Measurements from ENCODE around the gene DOK7.

- PRO-cap: no peak
Measured at GRCh38 chr4:2936757-2937663, 2.4 kb upstream of the MFSD10 start.

GRCh38 chr4:3047543-3048323, 26.7 kb upstream of the HTT start:
- PRO-cap: no peak

GRCh38 chr4:3108444-3108759, 33.9 kb downstream of the HTT start:
- PRO-cap: no peak

DNA sequence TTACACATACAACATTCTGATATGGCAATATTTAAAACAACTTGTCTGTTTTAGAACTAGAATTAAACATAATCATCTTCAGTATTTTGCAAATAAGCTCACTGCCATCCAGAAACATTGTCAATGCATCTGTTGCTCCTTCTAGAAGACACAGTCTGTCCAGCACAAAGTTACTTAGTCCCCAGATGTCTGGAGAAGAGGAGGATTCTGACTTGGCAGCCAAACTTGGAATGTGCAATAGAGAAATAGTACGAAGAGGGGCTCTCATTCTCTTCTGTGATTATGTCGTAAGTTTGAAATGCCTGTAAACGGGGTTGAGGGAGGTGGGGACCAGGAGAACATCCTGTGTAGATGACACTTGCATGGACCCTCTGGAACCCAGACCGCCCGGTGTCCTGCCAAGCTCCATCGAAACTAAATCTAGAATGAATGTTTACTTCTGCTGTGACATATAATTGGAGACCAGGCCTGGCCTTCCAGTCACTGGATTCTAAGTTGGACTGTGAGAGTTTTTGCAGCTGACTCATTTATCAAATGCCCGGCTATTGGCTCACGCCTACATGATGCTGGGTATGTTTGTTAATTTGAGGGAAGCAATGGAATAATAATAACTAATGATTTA, 45.0 kb upstream of the MSANTD1 start:
- PRO-cap: no peak

GRCh38 chr4:3212418-3212997, 36.5 kb upstream of the MSANTD1 start:
- PRO-cap: no peak

GRCh38 chr4:3235047-3235932, 13.7 kb upstream of the MSANTD1 start:
- PRO-cap: no peak

GRCh38 chr4:3251040-3251579, 2.2 kb downstream of the MSANTD1 start:
- PRO-cap: no peak

DNA sequence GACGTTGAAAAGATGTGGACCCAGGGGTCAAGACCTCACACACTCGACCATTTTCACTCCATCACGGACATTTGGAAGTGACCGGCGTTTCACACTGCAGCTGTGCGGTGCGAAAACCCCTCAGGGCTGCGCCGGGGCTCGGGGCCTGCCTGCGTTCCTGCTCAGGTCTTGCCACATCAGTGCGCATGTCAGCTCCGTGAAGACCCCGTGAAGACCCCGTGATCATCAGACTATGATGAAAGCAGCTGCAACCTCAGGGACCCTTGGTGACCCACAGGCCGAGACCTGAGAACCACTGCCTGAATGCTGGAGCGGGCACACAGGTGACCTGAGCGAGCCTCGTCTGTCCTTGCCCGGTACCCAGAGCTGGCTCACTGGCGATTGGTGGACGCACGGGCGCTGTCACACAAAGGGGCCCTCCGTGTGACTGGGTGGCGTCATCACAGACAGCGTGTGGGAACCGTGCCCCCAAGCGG, 12.5 kb downstream of the MSANTD1 start:
- PRO-cap: no peak

- PRO-cap: no peak
Measured at GRCh38 chr4:3321590-3322688, 29.1 kb downstream of the RGS12 start.

DNA sequence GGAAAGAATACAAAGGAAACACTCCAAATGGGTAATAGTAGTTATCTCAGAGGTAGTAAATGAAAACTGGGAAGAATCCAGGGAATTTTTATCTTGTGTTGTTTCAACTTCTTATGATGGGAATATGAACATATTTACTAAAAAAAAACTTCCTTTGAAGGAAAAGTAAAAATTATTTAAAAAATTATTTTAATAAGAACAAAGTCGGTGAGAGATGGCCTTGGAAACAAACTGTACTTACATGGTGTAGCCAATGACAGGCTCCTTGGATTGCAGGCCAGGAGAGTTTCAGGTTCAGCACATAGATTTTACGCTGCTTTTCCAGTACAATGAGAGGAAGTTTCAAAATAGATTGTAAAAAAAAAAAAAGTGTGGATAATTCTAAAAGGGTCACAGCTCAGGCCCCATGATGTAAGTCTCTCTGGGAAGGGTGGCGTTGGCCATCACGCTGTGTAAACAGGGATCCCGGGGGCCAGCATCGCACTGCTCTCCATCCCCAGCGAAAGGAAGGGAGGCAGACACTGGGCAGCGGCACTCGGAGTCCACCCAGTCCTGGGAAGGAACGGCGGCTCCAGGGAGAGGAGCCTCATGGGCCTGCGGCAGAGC, 38.5 kb downstream of the RGS12 start:
- PRO-cap: no peak

- PRO-cap: no peak
Measured at GRCh38 chr4:3387574-3388597, 53.9 kb upstream of the HGFAC start.

DNA sequence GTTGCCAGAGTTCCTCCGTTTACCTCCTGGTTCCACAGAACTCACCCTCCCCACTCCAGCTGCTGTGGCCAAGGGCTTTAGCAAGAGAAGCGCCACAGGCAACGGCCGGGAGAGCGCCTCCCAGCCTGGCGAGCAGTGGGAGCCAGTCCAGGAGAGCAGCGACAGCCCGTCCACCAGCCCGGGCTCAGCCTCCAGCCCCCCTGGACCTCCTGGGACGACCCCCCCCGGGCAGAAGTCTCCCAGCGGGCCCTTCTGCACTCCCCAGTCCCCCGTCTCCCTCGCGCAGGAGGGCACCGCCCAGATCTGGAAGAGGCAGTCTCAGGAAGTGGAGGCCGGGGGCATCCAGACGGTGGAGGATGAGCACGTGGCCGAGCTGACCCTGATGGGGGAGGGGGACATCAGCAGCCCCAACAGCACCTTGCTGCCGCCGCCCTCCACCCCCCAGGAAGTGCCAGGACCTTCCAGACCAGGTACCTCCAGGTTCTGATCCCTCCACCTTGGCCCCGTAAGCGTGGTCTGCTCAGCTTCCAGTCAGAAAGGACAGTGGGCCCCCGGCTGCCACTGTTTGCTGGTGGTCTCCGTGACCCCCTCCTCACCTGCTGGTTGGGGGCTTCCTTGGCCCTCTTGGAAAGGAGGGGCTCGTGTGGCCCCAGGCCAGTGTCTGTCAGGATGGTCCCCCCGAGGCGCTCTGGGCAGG, 11.1 kb upstream of the HGFAC start:
- PRO-cap: no peak

DNA sequence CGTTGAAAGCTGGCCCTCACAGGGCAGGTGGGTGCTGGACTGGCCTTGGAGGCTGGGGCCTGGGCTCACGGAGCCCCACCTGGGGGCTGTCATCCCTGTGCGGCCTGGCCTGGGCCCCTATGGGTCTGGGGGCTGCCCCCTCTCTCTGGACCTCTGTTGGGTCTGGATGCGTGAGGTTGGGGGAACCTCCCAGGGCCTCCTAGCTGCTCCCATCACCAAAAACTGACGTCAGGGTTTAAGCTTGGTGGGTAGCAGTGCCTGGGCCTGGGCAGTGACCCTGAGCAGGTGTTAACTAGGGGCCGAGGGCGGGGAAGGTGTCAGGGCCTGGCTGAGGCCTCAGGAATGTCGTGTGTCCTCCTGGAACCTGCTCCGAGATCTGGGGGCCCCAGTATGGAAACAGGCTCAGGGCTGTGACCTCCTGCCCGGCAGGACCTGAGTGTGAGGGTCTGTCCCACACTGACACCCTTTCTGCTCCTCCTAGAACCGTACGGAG, 529 bp downstream of the HGFAC start:
- PRO-cap: no peak

DNA sequence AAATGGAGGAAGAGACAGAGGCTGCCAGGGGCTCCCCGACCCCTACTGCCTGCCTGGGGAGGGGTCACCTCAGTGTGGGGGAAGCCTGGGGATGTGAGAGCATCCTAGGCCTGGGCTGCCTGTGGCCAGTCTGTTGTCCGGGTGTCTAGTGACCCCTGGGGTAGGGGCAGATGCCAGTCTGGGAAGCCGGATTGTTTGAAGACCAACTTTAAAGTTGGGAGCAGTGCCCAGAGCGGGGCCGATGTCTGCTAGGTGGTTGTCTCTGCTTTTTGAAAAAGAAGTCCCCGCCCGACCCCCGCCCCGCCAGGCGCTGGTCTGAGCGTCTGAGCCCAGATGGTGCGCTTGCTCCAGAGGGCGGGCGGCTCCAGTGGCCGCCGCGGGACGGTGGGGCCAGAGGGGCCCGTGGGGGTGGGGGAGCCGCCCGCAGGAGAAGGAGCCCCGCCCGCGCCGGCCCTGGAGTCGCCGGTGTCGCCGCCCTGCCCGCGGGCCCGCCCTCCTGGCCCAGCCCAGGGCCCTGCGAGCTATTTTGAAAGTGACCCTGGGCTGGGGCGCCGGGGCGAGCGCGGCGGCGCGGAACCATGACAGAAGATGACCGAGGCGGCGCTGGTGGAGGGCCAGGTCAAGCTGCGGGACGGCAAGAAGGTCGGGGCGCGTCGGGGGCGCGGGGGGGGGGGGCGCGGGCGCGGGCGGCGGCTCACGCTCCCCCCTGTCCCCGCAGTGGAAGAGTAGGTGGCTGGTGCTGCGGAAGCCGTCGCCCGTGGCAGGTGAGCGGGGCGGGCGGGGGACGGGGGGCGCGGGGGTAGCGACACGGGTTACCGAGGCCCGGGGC, at the start of gene DOK7:
DOK7 (plus strand) TSS at position 519 of the 829 bp plus-strand sequence.
- PRO-cap: unidirectional peak, plus-strand start at position 332 of the sequence

DNA sequence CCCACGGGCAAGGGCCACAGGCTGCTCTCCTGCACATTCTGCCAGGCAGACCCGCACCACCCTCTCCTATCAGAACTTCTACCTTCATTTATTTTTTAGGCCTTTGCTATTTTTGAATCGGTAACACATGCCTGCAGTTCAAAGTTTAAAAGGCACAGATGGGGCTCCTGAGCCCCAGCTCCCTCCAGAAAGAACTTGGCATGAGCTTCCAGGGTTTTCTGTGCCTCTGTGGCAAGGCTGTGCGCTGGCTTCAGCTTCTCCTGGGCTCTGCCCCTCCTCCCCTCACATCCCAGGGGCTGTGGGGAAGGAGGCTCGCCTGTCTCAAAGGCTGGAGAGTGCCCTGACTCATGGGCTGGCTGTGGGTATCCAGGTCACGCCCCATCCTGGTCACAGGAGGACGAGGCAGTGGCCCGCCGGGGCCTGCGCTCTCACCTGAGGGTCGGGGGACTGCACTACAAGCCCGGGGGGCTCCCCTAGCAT, 18.1 kb downstream of the LRPAP1 start:
- PRO-cap: no peak

- PRO-cap: no peak
Measured at GRCh38 chr4:3645218-3645738, 113.1 kb upstream of the LRPAP1 start.

DNA sequence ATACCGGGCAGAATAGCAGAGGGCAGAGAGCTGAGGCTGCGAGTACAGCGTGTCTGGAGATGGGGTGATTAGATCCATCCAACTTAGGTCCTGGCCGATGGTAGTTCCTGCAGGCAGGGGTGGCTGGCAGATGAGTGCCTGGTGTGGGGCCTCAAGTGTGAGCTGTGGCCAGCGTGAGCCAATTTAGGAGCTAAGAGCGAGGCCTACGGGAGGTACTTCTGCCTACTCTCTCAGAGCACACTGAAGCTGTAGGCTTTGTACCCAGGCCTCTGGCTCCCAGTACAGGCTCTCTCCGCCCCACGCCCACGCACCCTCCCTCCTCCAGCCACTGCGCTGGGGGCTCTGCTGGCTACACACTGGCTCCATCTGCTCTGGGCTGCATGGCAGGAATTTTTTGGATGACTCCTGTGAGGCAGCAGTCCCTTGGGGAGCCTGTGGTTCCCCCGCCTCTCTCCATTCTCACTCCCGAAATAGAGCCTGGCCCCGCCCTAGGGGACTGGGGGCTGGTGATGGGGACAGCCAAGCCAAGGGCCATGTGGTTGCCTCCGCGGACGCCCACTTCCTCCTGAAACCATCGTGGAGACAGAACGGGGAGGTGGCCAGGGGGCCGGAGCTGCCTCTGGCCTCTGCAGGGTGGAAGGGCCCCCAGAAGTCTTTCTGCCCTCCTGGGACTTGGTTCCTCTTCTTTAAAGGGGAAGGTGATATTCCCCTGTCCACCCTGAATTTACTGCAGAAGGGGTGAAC, 58.1 kb upstream of the ADRA2C start:
- PRO-cap: no peak

GRCh38 chr4:3780145-3780705, 14.0 kb downstream of the ADRA2C start:
- PRO-cap: unidirectional peak, minus-strand start at chr4:3780366

- PRO-cap: no peak
Measured at GRCh38 chr4:4480728-4481579, 60.9 kb downstream of the STX18 start.

DNA sequence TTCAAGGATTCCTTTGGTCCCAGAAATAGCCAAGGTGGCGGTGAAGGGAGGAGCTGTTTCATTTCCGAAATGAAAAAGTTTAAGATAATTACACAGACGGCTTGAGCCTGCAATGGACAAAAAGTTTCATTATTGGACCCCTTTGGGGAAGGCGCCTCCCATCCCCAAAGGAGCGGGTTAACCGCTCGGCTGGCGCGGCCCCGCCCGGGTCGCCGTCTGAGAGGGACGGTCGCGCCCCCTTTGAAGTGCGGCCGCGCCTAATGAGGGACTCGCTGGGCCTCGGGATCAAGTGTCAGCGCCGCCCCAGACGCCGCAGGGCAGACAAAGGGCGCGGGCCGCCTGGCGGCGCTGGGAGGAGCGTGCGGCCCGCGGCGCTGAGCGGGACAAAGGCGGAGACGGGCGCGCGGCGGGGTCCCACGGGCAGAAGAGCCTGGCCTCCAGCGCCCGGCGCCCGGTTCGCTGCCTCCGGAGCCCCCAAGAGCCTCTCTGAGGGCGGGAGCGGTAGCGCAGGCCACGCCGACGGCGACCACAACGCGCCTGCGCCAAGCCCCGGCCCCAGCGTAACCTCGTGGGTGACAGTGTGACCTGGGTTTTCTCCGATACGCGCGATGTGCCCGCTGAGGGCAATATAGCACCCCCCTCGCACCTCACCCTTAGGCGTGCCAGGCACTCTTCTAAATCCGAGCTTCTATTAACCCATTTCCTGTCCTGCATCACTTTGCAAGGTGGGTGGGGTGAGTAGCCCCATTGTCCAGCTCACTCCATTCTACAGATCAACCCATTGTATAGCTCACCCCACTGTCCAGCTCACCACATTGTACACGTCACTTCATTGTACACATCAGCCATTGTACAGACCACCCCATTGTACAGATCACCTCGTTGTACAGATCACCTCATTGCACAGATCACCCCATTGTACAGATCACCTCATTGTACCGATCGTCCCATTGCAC, 33.5 kb upstream of the STX18 start:
- PRO-cap: no peak

All from WTC11 (cell line).